Smooth muscle cell (in vitro differentiated cells): ENCODE results near the genes NDUFA7, KANK3 and NFILZ.

DNA sequence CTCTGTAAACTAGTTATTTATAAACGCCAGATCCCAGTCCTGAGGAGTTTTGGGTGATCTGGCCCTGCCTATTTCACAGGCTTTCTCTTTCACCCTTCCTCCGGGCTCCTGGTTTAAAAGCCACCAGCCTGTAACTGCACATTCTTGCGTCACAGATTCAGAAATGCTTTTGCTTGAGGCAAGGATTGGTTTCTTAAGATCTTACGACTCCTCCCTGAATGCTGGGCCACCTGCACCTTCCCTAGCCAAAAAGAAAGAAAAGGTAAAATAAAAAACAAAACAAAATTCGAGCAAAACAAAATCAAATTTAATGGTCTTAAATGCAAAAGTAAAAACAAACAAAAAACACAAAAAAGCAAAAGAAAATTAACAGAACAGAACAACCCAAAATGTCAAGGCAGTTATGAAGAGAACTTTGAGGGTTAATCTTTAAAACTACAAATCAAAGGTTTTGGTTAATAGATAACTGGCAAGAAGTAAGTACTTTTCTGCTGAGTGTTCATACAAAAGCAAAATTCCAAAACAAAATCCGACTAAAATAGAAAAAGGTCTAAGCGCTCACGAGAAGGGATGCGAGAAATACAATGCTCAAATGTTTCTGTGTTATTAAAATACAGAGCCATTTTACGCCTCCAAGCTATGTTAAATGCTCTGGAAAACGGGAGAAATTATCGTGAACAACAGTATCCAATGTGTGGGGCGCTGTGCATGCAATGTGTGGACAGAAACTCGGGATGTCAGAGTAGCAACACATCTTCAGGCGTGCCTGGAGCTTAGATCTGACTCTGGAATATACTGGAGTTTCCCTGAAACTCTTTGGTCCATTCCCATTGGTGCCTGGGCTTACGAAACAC lies 18.7 kb upstream of the TIMM44 start:
- RAMPAGE, long total RNA, result no peak

GRCh38 chr19:7993498-7994010 lies 11.9 kb downstream of the ELAVL1 start:
- RAMPAGE, long total RNA, result no peak

DNA sequence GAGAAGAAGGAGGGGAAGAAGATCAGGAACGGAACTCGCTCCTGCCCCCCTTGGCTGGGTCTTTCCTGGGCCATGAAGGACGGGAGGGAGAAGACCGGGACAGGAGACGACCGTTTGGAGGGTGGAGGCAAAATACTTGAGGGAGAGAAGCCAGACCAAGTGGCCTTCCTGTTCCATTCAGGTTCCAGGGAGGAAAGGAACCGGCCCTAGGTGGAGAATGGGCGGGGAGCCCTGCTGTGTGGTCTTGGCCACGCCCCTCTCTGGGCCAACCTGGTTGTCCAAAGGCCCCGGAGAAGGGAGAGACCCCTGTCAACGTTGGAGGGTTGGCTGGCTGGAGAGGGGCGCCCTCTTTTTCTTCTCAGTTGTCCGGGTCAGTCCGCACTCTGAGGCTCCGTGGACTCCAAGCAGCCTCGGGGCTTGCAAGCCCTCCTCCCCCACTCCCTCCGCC lies 891 bp downstream of the FBN3 start:
- RAMPAGE, long total RNA, result no peak

DNA sequence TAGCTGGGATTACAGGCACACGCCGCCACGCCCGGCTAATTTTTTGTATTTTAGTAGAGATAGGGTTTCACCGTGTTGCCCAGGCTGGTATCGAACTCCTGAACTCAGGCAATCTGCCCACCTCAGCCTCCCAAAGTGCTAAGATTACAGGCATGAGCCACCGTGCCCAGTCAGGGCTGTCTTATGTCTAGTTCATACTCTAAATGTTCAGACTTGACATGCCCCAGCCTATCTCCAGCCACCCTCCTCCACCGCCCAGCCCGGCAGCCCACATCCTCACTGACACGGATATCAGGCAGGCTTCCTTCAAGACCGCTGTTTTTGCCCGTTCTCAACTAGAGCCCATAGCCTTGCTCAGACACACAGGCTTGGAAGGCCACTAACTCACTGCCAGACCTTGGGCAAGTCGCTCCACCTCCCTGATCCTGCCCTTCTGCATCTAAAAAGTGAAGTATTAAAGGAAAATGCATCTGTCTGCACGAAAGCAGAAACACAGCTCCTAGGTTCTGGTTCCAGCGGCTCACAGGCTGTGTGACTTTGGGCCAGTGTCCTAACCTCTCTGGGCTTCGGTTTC lies 14.7 kb upstream of the CERS4 start:
- RAMPAGE, long total RNA, result no peak

DNA sequence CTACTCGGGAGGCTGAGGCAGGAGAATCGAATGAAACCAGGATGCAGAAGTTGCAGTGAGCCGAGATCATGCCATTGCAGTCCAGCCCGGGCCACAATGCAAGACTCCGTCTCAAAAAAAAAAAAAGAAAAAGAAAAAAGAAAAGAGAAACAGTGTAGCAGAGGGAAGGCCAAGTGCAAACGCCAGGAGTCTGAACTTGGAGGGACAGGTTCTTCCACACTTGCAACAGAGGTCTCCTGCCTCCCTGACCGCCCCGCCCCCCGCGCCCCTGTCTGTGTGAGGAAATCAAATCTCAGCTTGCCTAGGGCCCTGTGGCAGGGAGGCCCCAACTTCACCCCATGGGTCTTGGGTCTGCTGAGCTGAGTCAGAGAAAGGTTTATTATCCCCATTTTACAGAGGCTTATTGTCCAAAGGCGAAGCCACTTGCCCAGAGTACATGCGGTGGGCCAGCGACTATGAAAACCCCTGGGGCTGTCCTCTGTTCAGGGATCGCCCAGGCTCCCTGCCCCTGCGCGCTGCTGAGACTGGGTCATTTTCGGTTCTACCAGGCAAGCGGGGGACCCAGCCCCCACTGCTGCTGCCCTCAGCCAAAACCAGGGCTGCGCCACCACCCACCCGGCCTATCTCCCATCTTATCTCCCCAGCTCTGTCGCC lies 1.1 kb upstream of the CERS4 start:
- RAMPAGE, long total RNA, result no peak

DNA sequence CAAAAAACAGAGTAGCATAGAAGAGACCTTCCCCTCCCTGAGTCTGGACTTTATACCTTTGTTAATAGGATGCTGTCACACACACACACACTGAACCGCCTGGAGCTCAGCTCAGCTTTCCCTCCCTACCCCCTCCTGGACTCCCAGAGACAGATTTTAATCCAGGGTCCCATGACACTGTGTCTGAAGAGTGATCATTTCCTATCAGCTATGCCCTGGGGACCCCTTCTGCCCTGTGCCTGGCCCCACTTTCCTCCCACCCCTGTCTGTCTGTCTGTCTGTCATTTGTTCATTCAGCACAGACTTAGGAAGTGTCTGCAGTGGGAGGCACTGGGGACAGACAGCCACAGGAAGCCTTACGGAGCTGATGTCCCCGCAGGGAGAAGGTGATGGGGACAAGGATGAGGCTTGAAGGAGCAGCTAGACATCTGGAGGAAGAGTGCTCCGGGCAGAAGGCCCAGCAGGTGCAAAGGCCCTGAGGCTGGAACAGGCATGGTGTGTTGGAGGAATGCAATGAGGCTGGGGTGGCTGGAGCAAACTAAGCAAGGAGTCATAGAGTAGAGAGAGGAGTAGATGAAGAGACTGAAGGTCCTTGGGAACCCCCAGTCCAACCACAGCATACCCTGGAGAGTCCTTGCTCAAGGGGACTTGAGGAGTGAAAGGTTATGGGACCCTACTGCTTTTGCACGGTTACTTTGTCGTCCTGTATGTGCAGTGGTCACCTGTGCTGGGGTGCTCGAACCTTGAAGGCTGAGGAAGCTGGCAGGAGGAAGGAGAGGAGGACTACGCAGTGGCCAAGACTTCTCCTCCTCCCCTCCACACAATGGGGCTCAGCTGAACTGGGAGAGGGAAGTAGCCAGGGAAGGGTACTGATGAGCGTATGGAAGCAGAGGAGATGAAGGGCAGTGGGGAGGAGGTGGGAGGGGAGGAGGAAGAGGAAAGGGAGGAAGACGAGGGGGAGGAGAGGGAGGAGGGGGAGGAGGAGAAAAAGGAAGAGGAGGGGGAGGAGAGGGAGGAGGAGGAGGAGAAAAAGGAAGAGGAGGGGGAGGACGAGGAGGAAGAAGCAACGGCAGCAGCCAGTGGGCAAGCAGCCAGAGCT lies 5.2 kb downstream of the CERS4 start:
- RAMPAGE, long total RNA, result no peak

DNA sequence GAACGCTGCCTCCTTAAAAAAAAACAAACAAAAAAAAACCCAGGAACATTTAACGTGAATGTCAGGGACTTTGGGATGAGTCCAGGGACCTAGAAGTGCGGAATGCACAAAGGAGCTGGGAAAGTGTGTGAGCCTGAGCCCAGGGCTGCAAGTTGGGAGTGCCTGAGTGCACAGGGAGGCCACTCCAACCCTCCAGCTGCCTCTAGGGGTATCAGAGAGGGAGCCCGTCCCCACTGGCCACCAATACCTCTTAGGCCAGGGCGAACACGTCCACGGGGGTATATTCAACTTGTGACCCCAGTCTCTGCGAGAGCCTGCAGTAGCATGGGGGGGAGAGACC lies 866 bp downstream of the CD320 start:
- RAMPAGE, long total RNA, result no peak

GRCh38 chr19:8320510-8321270 lies 485 bp downstream of the NDUFA7 start:
- RAMPAGE, long total RNA, result no peak

DNA sequence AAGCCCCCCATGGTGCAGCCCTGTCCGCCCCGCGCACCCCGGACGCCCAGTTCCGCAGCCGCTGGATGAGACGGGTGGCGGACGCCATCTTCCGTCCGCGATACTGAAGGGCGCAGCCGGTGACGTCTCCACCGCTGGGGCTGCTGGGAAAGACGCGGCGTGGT lies at the start of gene NDUFA7:
Gene NDUFA7 (minus strand): TSS at position 105 of the 164 bp plus-strand sequence.
- RAMPAGE, long total RNA, result start-site peak on the minus strand centred at position 94 of the sequence, 32 bp wide, 1,044 and 662 reads in 2 replicates

- RAMPAGE, long total RNA, result no peak
Observed at GRCh38 chr19:8334723-8335864, 8.0 kb downstream of the KANK3 start.

DNA sequence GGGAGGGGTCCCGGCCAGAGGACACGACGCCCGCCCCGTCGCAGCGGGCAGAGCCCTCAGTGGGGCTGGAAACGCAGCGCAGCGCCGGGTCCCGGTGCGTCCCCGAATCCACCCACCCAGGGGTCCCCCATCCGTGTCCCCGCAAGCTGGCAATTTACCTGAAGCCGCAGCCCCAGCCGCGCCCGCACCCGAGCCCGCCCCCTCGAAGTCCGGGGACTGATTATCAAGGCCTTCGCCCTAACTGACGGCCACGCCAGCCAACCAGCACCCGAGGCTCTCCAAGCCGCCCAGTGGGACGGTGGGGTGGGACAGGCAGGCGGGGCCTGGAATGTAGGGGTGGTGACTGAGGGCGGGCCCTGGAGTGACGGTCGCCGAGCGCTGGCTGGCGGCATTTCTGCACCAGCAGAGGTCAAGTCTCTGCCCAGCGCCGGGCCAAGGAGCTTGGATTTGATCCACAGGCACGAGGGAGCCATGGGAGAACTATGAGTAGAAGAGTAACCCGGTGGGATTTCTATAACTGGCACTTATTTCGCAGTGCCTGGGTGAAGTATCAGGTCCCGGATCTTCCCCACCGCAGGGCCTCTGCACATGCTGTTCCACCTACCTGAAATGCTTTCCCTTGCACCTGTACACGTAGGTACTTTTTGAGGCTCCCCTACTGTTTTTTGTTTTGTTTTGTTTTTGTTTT lies at the start of gene KANK3:
Gene KANK3 (minus strand): TSS at position 196 of the 688 bp plus-strand sequence.
- RAMPAGE, long total RNA, result no peak

GRCh38 chr19:8355337-8355887 lies 8.5 kb upstream of the ANGPTL4 start:
- RAMPAGE, long total RNA, result no peak

- RAMPAGE, long total RNA, result no peak
Observed at GRCh38 chr19:8363018-8363453, 919 bp upstream of the ANGPTL4 start.

DNA sequence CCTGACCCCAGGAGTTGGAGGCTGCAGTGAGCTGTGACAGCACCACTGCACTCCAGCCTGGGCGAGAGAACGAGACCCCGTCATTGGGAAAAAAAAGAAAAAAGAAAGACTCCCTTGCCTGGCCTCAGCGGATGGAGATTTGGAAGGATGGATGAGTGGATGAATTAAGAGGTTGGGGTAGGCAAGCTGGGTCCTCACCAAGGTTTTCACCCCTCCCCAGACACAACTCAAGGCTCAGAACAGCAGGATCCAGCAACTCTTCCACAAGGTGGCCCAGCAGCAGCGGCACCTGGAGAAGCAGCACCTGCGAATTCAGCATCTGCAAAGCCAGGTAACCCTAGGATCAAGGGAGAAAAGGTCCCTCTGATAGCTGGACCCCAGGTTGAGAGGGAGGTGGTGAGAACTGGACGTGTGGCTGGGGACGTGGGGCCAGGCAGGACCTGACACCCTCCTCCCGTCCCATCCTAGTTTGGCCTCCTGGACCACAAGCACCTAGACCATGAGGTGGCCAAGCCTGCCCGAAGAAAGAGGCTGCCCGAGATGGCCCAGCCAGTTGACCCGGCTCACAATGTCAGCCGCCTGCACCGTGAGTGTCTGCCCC lies 1.9 kb downstream of the ANGPTL4 start:
- RAMPAGE, long total RNA, result no peak

- RAMPAGE, long total RNA, result no peak
Observed at GRCh38 chr19:8463168-8463862, 18.5 kb downstream of the HNRNPM start.

DNA sequence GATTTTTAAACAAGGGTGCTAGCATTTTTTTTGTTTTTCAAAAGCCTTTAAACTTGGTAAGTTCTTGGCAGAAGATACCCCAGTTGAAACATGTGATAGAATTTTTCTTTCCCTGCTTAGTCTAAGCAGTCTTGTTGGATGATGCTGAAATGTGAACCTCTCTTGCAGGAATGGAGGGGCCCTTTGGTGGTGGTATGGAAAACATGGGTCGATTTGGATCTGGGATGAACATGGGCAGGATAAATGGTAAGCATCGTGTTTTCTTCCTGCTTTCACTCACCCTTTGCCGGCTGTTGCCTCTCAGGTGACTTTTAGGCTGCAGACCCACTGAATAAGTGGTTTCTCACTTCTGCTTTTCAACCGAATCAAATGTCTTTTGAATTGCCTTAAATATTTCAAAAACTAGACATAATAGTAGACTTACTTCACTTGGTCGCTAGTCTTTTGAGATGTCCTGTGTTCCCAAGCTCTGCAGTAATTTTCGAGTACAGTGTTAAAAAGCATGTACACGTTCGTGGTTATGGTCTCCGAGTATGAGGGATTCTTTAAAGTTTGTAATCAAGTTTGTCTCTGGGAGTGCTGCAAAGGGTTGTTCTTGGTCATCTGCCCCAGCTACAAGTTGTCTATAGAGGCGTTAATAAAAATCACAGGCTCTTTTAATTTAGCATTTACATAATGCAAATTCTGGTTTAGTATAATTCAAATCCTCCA lies 28.3 kb downstream of the PRAM1 start:
- RAMPAGE, long total RNA, result no peak

- RAMPAGE, long total RNA, result no peak
Observed at GRCh38 chr19:8486631-8487311, 15.7 kb downstream of the PRAM1 start.

DNA sequence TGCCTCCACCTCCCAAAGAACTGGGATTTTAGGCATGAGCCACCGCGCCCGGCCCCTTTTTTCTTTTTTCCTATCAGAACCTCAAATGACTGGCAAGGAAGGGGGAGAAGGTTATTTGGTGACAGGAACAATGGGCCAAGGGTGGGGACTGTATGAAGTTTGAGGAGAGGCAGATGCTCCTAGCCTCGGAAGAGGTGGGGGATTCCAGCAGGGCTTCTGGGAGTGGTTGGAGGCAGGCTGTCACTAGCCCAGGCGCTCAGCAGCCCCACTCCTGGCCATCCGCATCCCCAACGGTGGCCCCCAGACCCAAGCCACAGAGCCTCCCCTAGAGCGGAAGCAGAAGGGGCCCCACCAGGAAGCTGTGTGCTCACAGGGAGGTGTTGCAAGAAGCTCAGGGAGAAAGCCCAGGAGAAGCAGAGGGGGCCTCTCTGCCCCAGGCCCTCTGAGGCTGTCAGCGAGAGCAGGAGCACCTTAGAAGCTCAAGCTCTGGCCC lies 8.3 kb downstream of the PRAM1 start:
- RAMPAGE, long total RNA, result no peak

DNA sequence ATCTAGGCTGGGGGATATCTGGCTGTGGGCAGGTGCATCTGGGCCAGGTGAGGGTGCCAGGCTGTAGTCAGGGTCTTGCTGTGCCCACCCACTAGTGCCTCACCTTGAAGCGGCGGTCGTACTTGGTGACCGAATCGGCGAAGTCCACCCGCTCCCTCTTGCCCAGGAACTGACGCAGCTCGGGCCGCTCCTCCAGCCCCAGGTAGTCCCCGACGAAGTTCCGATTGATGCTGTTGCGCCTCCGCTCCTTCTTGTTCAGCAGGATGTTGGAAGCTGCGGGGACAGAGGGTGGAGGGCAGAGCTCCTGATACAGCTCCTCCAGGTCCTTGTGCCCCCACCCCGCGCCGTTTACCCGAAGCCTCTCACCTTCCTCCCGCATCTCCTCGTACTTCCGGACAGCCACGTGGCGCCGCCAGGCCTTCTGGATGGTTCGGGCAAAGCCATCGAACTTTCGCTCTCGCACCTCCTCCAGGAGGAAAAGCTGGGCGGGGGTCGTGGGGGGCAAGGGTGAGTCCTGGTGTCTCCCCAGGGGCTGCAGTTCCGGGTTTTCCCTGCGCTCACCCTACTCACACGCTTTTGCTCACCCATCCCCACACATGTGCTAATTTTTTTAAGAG lies 16.2 kb upstream of the ZNF414 start:
- RAMPAGE, long total RNA, result no peak

- RAMPAGE, long total RNA, result no peak
Observed at GRCh38 chr19:8630269-8630814, at the start of gene NFILZ. NFILZ (plus strand) TSS chr19:8630633.